Left lung (tissue), 1 donor: Measurements from ENCODE around the gene COMMD1.

DNA sequence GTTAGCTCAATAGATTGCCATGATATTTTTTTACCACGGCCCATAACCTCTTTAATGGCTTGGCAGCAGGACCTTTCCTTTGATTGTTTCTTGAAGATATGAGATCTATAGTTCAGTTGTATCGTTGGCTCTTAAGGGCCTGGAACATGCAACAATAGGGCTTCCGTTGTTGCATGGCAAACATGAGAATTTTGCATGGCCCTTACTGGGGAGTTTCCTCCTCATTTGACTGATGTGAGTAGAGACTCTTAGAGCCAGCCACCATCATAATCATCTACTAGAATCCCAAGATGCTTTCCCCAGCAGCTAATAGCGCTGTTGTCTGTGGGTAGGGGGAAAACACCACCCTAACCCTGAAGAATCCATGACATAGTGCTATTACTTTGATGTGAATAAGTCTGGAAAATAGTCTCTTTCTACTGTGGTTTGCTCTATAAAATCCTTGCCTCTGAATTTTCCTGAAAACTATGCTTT, 11.3 kb downstream of the CFAP36 start:
- PRO-cap = no peak

DNA sequence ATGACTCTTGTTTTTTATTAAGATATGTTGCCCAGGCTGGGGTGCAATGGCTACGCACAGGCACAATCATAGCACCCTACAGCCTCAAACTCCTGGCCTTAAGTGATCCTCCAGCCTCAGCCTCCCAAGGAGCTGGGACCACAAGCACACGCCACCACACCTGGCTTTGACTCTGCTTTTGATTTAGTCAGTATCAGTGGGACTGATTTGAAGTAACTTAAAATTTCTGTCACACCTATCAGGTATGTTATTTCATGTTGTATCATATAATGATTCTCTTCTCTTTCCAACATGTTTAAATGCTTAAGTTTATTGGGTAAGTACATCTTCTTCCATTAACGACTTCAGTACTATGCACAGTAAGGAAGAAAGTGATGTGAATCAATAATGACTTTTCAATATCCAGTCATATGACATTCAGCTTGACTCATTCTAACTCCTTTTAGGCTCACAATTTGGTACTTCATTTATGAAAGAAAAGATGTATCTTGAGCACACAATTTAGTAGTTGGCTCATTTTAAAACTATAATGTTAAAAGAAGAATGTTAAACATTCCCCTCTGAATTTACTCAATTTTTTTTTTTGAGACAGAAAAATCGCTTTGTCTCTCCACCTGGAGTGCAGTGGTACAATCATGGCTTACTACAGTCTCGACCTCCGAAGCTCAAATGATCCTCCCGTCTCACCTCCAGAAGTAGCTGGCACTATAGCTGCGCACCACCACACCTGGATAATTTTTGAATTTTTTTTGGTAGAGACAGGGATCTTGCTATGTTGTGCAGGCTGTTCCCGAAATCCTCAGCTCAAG, 6.1 kb downstream of the PPP4R3B start:
- PRO-cap = no peak

GRCh38 chr2:55779362-55780108, 85.9 kb upstream of the PNPT1 start:
- PRO-cap = no peak

GRCh38 chr2:55843023-55843823, 80.4 kb downstream of the EFEMP1 start:
- PRO-cap = bidirectional peak, plus-strand start at chr2:55843505, minus-strand start at chr2:55843281

- PRO-cap = no peak
Measured at GRCh38 chr2:55885546-55886059, 38.0 kb downstream of the EFEMP1 start.

DNA sequence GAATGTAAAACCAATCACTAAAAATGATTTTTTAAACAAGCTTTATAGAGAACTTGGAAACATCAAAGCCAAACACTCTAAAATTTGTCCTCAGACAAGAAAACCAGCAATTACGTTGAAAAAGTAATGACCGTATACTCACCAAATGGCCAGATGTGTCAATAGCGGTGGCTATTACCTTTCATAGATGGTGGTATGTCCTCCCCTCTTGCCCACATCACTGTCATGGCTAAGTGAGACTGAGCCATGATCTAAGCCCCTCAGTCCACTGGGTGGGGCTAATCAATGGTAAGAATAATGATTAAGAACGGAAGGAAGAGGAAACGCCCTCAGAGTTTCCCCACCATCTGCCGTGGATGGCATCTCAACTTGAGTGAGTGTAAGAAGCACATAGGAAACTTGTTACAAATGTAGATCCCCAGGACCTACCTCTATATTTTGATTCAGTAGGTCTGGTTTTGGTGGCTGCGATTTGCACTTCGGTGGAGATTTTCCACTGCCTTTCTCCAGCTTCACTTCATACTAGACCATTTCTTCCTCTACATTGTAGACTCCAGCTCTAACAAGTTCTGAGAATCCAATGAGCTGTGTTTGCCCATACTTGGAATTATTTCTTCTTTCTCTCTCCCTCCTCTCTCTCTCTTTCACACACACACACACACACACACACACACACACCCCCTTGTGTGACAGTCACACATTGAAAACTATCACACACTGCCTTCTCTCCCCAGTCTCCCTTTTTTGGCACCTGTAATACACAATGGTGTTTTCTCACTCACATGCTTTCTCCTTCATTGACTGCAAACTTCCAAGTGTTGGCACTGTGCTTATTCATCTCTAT, 66.0 kb upstream of the EFEMP1 start:
- PRO-cap = no peak

GRCh38 chr2:56009096-56009521, 85.5 kb upstream of the EFEMP1 start:
- PRO-cap = no peak

- PRO-cap = no peak
Measured at GRCh38 chr2:58208910-58209506, 32.1 kb downstream of the FANCL start.

DNA sequence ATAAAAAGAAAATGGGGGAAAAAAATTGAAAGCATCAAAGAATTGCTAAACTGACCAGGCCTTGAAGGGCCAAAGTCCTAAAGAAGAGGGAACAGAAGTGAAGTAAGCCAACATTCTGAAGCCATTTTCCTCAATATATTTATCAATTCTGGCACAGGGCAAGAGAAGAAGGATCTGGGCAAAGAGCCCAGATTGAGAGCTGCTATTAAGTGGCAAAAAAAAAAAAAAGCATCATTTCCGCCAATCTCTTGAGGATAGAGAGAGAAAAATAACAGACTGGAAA, 25.7 kb downstream of the FANCL start:
- PRO-cap = no peak

DNA sequence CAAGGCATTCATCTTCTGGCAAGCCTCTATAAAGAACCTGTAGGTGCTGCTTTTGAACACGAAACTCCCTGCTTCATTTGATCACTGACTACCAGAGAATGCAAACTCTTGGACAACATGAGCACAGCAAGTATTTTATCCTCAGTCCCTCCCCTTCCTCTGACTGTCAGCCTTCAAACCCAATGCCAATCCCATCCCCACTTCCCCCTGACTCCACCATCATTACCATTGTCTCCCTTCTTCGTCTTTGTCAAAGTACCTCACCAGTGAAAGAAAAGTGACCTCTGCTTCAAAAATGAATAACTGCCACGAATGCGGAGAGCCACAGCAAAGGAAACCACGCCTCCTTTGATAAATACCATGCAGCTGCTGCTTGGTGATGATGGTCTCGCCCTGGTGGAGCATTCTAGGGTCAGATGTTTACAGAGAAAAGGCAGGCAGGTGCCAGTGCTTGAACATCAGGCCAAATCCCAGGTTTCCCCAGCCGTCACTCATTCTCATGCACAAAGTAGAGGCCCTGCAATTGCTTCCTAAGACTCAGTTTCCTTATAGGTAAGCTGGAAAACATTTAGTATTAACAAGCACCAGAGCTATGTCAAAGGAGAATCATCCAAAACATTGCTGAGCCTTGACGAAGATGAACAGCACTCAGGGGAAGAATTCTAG, 162.2 kb downstream of the BCL11A start:
- PRO-cap = no peak

DNA sequence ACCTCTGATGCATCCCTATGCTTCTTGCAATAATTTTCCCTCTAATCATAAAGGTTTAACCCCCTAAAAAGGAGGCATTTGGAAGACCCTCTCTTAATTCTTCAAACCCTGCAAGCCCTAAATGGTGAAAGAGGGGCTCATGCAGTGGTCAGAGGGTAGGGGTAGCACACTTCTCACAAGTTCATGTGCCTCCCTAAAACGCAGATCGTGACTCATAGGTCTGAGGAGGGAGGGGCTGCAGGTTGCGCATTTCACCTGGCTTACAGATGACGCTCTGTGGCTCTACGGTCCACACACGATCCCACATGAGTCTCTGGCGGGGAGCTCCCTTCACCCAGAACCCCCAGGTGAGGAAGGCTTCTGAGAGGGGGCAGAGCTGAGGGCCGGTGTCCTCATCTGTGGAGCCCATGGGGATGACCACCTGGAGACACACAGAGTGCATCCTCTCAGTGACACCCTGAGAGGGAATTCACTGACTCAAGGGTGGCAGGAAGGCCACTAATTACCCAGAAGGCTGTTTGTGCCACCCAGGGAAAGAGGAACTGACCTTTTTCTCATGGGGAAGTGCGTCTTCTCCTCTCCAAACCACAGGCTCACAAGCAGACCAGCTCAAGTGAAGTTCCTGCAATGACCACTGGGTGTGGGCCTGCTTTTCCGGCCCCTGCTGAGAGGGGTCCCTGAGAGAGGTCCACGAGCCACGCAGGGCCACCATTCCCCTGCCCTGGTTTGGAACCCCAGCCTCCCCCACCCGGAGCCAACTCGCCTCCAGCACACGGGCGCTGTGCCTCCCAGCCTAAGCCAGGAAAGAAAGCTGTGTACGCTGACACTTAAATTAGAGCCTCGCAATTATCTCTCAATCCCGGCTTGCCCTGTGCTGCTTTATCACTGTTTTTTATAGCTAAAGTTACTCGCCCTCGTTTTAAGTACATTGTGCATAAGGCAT, 114.2 kb downstream of the BCL11A start:
- PRO-cap = no peak

GRCh38 chr2:60512676-60513080, 40.8 kb downstream of the BCL11A start:
- PRO-cap = no peak

DNA sequence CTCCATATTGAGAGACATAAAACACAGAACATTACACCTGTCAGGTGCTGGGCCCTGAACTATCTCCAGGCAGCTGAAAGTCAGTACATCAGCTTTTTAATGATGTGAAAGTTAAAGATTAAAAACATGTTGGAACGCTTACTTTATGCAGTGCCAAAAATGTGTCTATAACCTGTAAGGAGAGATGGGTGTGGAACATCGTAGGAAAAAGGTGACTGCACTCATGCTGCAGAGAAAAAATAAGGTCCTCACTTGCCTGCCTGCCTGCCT, 34.2 kb downstream of the BCL11A start:
- PRO-cap = no peak

- PRO-cap = no peak
Measured at GRCh38 chr2:60554259-60554620, 786 bp upstream of the BCL11A start.

DNA sequence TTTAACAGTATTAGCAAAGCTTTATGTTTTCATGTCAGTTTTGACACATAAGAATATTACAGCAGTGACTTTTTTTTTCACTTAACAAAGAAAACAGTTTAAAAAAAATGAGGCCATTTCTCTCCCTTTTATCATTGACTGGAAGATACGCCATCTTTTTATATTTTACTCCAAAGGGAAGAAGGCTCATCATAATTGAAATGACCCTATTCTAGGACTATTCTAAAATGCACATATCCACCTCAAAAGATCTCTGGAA, 11.6 kb upstream of the PEX13 start:
- PRO-cap = no peak

- PRO-cap = no peak
Measured at GRCh38 chr2:61300906-61301733, 139.1 kb downstream of the C2orf74 start.

DNA sequence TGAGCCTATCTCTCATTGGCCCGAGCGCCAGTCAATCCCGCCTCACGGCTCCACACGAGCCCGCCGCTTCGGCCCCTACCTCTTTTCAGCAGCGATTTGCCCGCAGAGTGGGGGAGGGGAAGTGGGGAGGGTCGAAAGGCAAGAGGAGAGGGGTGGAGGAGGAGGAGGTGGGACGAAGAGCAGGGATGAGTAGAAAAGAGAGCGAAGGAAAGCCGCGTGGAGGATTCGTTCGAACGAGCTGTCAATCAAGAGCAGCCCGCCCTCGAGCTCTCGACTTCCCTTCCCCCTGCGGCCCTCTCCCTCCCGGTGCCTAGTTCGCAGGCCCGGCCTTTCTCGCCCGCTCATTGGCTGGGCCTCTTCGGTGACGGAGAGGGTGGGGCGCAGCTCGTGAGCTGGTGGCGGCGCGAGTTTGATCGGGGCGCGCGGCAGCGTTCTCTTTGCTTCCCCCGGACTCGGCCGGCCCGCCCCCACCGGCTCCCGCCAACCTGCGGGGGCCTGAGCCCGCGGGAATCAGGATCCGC, 317 bp upstream of the XPO1 start:
- PRO-cap = bidirectional peak, plus-strand start at position 388 of the sequence, minus-strand start at position 272 of the sequence

GRCh38 chr2:61905158-61906354, at the start of gene COMMD1:
Gene COMMD1, plus strand, starts transcription at chr2:61905674.
- PRO-cap = bidirectional peak, plus-strand start at chr2:61905679, minus-strand start at chr2:61905586

DNA sequence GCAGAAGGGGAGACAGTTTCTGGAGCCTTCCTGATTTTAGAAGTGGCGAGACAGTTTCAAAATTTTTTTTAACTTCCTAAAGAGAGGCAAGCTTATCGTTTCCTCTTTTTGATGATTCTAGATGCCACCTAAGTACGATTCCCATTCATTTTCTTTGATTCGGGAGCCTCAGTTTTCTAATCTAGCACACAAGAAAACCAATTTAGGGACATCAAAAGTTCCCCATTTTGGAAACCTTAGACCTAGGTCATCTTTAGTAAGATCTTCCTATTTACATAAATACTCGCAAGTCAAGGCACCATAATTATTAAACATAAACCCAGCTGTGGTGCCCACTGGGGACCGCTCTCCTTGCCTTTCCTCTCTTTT, 96.8 kb upstream of the B3GNT2 start:
- PRO-cap = no peak

DNA sequence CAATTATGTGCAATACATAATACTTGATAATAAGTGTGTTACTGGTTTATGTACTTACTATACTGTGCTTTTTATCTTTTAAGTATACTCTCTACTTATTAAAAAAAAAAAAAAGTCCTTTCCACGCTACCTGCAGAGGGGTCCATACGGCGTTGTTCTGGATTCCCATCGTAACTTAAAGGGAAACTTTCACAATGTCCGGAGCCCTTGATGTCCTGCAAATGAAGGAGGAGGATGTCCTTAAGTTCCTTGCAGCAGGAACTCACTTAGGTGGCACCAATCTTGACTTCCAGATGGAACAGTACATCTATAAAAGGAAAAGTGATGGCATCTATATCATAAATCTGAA, 49.8 kb upstream of the B3GNT2 start:
- PRO-cap = unidirectional peak, plus-strand start at position 131 of the sequence